Cardiac ventricle fibroblast (primary cell): ENCODE measurements around a stretch of chr9.

GRCh38 chr9:131349797-131350612 lies 43.9 kb upstream of the PRRC2B start:
- RAMPAGE, long total RNA: no peak

DNA sequence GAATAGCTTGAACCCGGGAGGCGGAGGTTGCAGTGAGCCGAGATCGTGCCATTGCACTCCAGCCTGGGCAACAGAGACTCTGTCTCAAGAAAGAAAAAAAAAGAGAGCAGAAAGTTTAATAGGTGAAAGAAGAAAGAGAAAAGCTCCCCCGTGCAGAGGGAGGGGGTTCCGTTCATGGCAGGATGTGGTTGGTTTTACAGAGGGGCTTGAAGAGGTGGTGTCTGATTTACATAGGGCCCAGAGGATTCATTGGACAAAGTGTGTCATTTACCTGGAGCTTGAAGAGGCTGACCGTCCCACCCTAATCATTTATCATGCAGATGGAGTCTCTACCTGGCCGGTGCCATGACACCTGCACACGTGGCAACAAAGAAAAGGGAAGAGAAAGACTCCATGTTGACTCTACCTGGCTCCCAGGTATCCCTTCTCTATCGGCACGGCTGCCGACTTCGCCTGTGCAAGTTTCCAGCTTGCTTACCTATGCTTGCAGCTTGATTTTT lies 35.4 kb upstream of the PRRC2B start:
- RAMPAGE, long total RNA: no peak

GRCh38 chr9:131407012-131408351 lies 13.6 kb downstream of the PRRC2B start:
- RAMPAGE, long total RNA: no peak

GRCh38 chr9:131424089-131424798 lies 30.4 kb downstream of the PRRC2B start:
- RAMPAGE, long total RNA: no peak

DNA sequence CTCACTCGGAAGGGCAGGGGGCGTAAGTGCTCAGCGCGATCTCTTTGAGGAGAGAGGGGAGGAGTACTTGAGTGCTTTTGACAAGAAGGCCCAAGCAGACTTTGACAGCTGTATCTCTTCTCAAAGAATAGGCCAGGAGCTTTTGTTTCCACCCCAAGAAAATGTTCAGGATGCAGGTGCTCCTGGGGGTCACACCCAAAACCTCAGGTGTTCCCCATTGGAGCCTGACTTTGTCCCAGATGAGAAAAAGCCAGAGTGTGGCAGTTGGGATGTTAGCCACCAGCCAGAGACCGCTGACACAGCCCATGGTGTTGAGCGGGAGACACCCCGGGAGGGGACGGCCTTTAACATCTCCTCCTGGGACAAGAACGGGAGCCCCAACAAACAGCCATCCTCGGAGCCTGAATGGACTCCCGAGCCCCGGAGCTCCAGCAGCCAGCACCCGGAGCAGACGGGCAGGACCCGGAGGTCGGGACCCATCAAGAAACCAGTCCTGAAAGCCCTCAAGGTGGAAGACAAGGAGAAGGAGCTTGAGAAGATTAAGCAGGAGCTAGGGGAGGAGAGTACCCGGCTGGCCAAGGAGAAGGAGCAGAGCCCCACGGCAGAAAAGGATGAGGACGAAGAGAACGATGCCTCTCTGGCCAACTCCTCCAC lies 28.1 kb upstream of the POMT1 start:
- RAMPAGE, long total RNA: no peak

- RAMPAGE, long total RNA: no peak
These were observed 7.2 kb upstream of the POMT1 start for GRCh38 chr9:131495398-131496075.

- RAMPAGE, long total RNA: no peak
These were observed 45.1 kb downstream of the PRRT1B start for GRCh38 chr9:131590369-131590898.

GRCh38 chr9:131595867-131596417 lies 50.6 kb downstream of the PRRT1B start:
- RAMPAGE, long total RNA: no peak

DNA sequence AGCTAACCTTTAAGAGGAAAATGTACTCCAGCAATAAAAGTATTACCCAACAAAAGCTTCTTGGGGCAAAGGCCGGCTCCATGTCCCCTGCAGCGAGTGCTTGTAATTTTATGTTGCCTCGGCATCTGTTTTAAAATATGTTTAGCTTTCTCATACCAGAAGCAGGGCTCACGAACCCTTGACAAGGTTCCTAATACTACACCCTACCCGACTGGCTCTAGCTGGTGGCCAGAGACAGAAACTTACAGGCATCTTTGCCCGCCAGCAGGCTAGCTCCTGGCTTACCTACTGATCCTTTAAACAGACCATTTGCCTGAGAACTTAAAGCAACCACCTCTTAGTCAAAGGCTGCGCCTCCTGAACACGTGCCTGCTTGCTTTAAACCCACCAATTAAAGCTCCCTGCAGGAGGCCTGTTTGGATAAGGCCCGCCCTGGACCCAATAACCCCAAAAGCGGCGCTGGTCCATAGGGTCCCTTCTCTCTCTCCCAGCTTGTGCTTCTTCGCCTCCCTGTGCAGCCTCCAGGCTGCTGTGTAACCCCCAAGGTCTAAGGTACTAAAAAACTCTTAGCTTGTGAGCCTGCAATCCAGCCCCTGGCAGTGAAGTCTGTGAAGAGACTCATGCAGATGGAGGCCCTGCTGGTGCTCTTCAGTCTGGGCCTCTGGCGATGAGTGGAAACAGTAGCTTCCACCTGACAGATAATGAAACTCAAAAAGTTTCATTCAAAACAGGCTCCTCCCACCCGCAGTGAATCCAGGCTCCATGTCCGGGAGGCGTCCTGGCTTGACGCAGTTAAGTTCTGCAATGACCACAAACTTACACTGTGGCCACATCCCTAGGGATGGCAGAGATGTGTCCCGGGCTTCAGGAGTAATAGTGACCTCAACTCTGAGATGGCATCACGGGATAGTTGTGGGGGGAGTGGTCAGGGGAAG lies 97.1 kb downstream of the PRRT1B start:
- RAMPAGE, long total RNA: no peak

GRCh38 chr9:131666660-131667139 lies 73.2 kb downstream of the RAPGEF1 start:
- RAMPAGE, long total RNA: no peak

DNA sequence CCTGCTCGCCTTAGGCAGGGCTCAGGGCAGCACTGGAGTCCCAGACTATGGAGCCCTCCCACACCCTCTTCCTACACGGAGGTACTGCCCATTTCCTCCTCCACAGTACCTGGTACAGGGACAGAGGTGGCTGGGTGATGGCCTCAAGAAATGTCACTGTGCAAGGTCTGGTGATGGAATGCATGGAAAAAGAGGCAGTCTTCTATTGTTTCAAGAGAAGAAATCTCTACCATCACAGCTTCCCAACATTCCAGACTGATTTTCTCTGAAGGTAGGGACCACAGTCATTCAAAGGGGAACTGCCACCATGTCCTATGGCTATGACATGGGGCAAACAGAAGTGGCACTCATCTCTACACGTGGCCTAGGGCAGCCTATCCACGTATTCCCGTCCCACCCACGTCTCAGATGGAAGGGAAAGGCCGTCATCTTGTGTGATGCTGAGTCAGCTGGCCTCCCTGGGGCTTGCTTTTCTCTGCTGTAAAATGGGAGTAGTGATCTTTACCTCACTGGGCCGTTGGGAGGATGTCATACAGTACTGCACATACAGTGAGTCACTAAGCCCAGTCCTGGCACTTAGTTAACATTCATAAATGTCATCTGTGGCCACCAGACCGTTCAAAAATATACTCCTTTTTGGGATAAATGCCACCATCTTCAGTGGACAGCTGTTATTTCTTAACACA lies 72.4 kb downstream of the RAPGEF1 start:
- RAMPAGE, long total RNA: no peak

- RAMPAGE, long total RNA: no peak
These were observed 67.4 kb downstream of the RAPGEF1 start for GRCh38 chr9:131672257-131673015.

GRCh38 chr9:131673373-131674169 lies 66.3 kb downstream of the RAPGEF1 start:
- RAMPAGE, long total RNA: no peak

DNA sequence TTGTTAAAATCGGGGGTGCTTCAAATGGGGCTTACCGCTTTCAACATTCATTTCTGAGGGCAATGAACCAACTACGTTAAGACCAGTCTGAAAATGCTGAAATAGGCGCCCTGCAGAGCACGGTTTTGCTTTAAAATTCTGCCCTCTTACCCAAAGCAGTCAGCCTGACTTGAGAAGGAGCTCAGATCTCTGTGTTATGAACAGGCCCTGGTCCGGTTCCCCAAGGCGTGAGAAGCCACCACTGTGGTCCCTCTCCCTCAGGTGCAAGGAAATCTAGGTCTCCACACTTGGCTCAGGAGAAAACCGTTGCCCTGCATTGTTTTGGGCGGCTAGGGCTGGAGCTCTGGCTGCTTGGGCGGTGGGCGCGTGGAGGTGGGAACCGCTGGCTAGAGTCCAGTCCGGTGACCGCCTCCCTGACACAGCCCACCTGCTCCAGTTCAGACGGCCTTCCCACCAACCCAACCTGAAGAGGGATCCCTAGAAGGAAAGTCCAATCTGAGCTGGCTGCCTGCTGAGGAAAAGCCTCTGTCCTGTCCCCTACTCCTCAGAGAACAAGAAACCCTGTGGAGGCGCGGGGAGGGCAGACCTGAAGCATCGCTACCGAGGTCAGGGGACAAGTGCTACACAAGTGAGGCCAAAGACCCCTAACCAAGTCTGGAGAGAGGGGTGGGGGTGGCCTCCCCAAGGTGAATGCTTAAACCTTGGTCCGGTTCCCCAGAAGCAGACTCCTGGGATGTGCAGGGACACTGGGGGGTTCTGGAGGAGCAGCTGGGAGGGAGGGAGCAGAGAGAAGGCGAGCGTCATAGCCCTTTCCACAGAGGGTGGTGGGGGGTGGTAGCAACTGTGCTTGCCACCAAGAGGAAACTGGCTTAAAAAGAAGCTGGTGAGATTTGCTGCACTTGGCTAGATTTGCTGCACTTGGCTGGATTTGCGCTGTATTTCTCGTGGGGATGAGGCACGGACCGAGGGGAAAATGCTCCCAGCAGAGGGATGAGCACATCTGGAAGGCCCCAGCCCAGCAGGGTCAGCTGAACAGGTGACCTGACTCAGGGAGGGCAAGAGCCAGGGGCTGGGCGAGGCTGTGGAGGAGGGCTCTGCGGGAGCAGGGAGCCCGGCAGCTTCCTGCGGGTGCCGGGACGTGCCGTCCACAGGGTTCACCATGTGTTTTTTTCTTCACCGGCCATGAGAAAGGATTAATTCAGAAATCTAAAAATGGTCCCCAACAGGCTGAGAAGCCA lies 65.2 kb downstream of the RAPGEF1 start:
- RAMPAGE, long total RNA: no peak

DNA sequence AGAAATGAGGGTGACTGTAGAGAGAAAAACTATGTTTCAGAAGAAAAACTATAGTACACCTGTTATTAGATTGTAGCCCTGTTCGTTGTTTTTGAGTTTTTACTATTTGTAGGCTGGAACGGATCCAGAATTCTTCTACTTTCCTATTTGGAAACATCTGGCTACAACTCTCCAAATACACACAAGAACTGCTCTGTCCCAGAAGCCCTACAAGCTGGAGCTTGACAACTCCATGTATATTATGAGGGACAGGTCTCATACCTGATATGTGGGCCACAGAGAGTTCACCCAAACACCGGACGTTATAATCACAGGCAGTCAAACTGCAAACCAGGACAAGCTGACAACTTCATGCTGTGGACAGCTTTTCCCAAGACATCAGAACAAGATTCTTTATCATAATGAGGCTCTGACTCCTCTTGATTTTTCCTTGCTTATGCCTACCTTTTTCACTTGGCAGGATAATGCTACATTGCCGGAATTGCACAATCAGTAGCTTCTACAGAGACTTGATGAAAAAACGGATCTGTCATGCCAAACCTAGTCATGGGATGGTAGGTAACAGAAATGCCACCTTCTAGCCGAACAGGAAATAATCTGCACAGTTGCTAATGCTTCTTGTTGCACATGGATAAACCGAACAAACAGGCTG lies 47.5 kb downstream of the RAPGEF1 start:
- RAMPAGE, long total RNA: no peak

DNA sequence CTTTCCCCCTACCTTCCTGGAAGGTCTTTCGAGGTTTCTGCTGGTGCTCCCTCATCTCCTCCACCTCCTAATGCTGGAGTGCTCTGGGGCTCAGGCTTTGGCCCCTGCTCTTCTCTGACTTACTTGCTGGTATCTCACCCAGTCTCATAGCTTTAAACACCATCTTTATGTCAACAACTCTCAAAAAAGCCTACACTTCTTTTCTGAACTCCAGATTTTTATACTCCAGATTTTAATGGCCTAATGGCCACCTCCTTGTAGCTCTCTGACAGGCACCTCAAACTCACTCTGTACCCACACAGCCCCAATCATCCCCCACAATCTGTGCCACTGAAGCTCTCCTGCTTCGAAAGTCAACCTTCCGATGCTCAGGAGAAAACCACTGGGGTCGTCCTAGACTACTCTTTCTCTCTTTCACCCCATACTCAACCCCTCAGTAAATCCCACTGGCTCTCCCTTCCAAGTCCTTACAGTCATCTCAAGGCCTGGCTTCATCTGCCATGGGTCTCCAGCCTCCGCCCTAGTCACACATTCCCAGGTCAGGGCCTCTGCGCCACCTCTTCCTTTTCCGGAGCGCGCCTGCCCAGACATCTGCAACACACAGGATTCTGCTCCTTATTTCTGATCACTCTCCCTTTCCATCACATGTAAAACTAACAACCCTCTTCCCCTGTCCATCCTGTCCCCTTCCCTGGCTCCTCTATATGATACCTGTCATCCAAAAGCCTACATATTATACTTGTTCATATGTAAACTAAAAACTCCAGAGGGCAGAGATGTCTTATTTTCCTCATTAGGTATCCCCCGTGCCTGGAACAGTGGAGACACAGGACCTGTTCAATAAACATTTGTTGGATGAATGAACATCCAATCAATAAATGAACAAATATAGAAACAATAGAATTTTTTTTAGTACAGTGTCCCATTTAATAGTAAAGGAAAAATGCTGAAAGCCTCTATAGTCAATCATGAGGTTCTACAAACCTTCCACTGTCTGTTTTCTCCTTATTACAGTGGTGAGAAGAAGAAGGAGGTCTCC lies 39.8 kb downstream of the RAPGEF1 start:
- RAMPAGE, long total RNA: no peak

- RAMPAGE, long total RNA: no peak
These were observed 27.9 kb downstream of the RAPGEF1 start for GRCh38 chr9:131711982-131712343.

GRCh38 chr9:131734805-131735286 lies 5.0 kb downstream of the RAPGEF1 start:
- RAMPAGE, long total RNA: no peak

DNA sequence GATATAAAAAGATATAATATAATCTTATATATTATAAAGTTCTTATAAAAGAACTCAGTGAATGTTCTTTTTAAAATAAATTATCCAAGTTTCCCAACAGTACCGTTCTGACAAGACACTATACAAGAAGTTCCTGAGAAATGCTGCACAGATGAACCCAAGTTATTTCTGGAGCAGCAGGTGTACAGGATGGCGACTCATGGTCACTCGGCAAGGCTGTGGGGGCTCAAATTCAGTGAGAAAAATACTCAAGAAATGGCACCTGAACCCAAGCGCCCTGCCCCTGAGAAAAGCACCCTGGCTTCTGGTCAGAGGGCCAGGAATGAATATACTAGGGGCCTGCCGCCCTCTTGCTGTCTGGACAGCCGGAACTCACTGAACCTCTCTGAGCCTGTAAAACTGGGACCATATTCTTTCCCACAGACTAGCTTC lies 1.6 kb downstream of the RAPGEF1 start:
- RAMPAGE, long total RNA: no peak

GRCh38 chr9:131866198-131866827 lies 126.4 kb upstream of the RAPGEF1 start:
- RAMPAGE, long total RNA: no peak